ReNcell CX (cell line): ENCODE data around the gene NCOA7.

- PRO-cap, result no peak
Observed at GRCh38 chr6:125748165-125748614, 1.2 kb upstream of the HEY2 start.

GRCh38 chr6:125748615-125749578, 535 bp upstream of the HEY2 start:
- PRO-cap, result bidirectional peak, plus-strand start at chr6:125749623, minus-strand start at chr6:125749389

DNA sequence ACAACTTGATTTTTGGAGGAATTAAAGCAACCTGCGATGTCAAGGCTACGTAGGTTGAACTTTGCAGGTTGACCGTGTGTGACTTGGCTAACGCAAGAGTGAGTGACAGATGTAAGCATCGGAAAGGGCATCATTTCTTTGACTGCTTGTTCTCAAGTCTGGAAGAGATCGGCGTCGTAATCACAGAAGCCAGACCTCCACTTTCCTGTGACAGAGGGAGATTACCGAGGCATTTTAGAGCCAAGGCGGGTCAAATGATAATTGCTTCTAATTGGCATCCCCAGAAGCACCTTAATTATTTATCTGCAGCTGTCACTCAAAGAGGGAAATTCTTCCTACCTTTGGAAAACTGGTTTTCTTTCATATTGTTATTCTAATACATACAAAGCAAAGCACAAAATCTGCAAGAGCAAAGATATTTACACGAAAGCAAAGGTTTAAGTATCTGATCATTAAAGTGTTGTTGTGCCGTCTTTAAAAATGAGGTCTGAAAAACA, 889 bp downstream of the HEY2 start:
- PRO-cap, result no peak

DNA sequence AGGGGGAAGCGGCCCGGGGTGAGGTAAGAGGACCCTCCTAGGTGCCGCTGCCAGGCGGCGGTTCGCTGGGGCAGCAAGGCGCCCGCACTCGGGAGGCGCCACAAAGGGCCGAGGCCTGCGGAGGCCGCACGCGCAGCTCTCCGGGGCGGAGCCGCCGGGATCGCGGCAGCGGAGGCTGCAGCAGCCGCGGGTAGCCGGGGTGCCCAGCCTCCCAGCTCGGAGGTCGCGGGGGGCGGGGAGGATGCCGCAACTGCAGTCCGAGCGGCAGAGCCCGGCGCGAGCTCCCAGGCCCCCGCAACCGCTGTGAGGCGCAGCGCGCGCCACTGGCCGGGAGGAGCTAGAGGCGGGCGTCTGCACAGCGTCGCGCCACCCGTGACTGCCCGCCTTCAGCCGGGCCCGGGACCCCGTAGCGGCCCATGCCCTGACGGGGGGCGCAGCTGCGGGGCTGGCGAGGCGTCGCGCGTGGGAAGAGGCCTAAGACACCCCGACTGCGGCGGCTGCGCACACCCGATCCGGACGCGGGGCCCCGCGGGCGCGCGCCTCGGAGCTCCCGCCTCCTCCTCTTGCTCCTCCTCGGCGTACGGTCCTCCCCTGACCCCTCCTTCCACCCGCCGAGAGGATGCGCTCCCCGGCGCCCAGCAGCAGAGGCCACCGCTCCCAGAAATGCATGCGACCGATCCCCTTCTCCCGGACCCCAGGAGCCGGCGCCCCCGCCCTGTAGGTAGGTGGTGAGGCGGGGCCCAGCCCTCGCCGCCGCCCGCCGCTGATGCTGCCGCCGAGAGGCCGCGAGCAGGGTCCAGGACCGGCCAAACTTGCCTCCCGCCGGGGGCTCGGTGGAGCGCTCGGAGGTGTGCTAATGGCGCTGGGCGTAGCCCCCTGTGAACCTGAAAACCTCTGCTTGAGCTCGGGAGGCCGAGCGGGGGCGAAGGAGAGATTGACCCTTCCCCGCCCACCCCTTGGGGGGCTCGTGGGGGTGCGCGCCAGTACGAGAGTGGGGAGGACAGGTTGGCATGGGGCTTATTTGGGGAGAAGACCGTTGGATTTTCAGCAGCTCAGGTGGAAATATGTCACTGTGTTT, at the start of gene NCOA7:
Gene NCOA7 (plus strand): TSS at position 614 of the 1,078 bp plus-strand sequence.
- PRO-cap, result bidirectional peak, plus-strand start at position 107 of the sequence, minus-strand start at position 89 of the sequence; bidirectional peak, plus-strand start at position 329 of the sequence, minus-strand start at position 299 of the sequence; bidirectional peak, plus-strand start at position 395 of the sequence, minus-strand start at position 372 of the sequence; bidirectional peak, plus-strand start at position 772 of the sequence, minus-strand start at position 514 of the sequence

GRCh38 chr6:125793202-125793756, 2.5 kb downstream of the NCOA7 start:
- PRO-cap, result no peak

GRCh38 chr6:125793850-125794263, 3.1 kb downstream of the NCOA7 start:
- PRO-cap, result no peak

DNA sequence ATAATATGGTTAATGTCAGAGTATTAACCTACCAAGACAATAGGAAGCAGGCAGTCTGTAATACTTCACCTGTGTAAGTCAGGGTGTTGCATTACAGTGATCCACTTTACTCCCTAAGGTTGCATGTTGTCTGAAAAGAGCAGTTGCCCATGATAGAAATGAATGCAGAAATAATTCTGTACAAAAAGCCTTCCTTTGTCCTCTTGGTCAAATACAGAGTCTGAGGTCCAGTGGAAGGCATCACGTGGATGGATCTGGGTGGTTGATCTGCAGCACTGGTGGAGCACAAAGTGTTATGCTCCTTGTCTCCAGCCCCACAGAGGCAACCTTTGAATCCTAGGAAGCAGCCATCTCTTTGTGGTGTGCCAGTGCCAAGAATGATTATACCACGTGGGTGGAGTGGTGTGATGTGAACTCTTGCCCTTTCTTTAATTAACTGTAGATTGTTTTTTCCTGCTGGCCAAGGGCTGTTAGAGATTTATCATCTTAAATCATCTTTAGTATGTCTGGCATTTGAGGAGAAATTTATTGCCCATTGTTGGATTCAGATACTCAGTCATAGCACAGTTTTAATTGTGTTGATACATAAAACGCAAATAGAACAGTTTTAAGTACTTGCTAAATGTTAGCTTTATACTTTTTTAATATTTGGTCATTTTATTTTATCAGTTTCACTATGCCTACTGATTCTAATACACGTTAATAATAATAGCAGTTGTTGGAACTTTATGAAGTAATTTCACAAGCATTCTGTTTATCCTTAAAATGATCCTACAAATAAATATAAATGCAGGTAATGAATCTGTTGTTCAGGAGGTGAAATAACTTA, 31.1 kb downstream of the NCOA7 start:
- PRO-cap, result no peak

DNA sequence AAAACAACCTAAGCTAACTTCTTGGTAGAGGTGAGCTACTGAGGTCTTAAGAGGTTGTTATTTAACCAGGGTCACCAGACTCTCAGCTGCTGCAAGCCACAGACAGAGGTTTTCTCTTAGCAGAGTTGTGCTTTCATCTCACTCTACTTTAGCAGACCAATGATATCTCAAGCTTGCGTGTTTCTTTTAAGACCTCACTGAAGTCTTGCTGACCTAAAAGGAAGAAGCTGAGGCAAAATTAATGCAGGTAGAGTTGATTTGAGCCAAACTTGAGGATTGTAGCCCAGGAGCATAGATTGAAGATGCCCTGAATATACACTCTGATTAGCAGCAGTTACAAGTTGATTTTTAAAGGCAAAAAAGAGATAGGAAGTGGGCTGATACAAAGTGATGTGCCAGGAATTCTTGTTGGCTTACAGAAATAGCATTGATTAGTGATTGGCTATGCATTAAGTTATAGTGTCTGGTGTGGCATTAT, 43.7 kb downstream of the NCOA7 start:
- PRO-cap, result no peak

GRCh38 chr6:125918291-125918547, 38.4 kb upstream of the HINT3 start:
- PRO-cap, result no peak

DNA sequence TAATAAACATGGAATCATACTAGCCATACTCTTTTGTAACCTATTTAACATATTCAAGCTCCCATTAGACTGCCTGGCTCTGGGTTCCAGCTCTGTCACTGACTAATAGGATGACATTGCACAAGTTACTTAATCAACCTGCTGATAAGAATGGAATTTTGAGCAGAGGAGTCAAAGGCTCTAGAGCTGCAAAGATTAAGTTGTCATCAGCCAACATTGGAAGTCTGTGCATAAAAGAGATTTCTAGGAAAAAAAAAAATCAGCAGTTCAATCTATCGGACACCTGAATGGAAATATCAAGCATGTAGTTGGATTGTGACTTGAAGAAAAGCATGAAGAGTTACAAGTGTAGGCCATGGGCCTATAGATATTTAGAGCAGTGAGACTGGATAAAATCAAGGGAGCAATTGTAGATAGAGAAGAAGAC, 11.1 kb upstream of the HINT3 start:
- PRO-cap, result no peak

GRCh38 chr6:125989713-125990266, 3.5 kb downstream of the TRMT11 start:
- PRO-cap, result no peak

DNA sequence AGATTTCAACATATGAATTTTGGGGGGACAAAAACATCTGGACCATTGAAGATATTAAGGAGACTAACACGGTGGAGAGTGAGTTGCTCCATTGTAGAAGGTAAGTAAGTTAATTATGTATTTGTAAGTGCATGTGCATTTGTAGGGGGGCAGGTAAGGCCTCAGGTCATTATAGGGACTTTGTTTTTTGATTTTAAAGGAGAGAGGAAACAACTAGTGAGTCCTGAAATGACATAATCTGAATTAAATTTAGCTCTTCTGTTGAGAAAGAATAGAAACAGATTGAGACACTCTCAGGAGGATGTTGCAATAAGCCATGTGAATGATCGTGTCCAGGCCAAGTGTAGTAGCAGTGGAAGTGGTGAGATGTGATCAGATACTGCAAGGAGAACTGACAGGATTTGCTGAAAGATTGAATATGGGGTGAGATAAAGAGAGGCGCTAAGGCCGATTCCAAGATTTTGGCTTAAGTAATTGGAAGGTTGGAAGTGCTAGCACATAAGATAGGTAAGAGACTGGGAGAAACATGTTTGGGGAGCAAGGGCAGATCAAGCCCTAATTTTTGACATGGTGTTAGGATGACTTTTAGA, 2.6 kb upstream of the CENPW start:
- PRO-cap, result no peak

GRCh38 chr6:127204309-127204573, 62.4 kb upstream of the RNF146 start:
- PRO-cap, result no peak

DNA sequence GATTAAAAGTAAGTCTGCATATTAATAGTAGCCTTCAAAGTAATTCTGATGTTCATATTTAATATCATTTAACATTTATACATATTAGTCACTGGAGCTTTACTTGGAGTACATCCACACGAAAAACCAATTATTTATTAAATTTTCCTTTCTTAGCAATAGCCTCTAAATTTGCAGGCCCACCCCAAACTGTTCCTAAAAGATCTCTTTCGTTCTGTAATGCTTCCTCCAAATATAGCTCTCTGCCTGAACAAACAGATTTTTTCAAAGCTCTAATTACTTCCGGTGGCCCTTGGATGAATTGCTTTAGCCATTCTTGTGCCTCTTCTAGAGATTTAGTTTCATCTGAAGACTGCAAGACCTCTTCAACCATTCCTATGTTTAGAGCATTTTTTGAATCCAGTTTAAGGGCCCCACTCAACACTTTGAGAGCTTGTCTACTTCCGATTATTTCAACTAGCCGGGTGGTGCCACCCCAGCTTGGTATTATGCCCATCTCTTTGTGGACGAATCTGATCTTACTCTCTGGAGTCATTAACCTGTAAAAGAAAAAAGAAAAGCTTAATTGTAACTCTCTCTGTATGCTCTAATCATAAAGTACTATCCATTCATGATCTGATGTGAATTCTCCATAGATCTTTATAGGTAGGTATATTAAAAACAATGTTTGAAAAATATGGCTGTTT, 23.2 kb downstream of the RNF146 start:
- PRO-cap, result no peak

DNA sequence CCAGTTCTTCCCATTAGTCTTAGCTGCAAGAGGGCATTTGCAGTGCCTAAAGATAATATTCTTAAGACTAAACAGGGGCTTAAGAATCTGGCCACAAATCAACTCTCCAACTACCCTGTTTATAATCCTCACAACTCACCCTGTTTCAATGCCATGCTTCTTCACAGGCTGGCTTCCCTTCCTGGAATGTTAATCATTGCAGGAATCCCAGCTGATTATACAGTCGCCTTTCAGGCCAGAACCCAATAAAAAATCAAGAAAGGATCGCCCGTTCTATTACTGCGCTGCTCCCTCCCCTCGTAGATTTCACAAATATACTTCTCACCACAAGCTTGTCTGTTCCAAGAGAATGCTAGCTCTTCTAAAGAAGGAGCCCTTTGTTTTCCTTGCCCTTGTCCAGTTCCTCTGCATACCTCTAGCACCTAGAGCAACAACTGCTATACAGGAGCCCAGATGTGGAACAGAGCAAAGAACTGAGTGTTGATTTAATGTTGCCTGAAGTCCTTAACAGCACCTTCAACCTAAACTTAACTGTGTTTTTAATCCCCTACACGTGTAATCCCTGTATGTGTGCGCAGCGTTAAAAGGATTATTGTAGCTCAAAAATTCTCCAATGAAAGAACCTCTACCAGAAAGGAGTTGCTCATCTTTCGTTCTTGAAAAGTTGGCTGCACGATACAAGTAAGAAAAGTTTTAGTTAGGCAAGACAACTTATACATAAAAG, 1.0 kb downstream of the ECHDC1 start:
- PRO-cap, result bidirectional peak, plus-strand start at position 414 of the sequence, minus-strand start at position 185 of the sequence

GRCh38 chr6:127483253-127483756, 24.1 kb upstream of the KIAA0408 start:
- PRO-cap, result no peak

GRCh38 chr6:128240041-128240546, 280.3 kb downstream of the PTPRK start:
- PRO-cap, result no peak

- PRO-cap, result no peak
Observed at GRCh38 chr6:128718577-128718910, 164.4 kb upstream of the LAMA2 start.

DNA sequence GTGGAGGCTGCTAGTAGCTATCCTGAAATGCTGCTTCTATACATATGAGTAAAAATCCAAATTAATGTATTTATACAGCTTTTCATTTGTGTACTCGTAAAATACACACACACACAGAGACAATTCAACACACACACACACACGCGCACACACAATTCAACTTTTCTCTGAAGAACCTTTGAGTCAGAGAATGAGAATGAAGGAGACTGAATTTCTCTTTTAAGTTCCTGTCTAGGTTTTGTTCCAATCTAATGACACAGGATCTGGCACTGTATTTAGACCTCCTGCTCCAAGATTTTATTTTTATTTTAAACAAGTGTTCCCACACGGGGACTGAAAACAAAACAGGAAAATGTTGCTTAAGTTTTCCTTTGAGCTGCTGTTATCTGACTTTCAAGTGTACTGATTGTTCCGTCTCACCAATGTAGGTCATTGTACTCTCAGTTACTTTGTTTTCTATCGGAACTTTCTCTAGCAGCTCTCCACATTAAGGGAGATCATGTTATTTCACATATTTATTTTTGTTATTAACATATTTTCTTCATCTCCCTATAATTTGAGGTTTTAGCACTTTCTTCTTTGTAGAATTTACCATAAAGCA, 250.9 kb downstream of the LAMA2 start:
- PRO-cap, result no peak

- PRO-cap, result no peak
Observed at GRCh38 chr6:129346594-129347480, 363.1 kb downstream of the ARHGAP18 start.